Mesangial cell (primary cell): Measurements from ENCODE around the genes ZNF875 and HNRNPL.

GRCh38 chr19:37334110-37335299 lies at the start of gene ZNF875:
TSS of gene ZNF875 (plus strand) at chr19:37334649.
- RAMPAGE, long total RNA: start-site peak on the plus strand at chr19:37334617-37334676, 29 reads

DNA sequence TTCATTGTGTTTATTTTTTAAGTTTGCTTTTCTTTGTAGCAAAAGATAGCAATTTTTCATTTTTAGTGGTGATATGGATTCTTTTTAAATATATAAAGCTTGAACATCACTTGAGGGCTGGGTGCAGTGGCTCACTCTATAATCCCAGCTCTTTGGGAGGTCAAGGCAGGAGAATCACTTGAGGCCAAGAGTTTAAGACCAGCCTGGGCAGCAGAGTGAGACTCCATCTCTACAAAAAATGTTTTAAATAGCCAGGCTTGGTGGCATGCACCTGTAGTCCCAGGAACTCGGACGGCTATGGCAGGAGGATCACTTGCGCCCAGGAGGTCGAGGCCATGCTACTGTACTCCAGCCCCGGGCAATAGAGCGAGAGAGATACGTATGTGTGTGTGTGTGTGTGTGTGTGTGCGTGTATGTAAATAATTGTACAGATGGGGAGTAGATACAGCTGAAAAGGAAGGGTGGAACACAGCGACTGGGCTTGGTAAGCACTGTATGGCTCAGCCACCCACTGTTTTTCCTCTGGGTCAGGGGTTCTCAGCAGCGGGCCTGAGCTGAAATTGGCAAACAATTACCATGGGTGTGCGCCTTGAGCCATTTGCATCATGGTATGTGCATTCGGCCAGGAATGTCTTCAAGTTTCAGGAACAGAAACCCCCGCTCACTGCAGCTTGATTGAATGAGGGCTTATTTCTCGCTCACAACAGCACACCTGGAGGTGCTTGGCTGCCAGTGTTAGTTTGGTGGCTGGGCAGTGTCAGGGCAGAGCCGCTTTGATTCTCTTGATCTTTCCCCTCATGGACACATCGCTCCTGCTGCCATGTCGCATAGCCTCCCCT lies 126.5 kb downstream of the SIPA1L3 start:
- RAMPAGE, long total RNA: no peak

DNA sequence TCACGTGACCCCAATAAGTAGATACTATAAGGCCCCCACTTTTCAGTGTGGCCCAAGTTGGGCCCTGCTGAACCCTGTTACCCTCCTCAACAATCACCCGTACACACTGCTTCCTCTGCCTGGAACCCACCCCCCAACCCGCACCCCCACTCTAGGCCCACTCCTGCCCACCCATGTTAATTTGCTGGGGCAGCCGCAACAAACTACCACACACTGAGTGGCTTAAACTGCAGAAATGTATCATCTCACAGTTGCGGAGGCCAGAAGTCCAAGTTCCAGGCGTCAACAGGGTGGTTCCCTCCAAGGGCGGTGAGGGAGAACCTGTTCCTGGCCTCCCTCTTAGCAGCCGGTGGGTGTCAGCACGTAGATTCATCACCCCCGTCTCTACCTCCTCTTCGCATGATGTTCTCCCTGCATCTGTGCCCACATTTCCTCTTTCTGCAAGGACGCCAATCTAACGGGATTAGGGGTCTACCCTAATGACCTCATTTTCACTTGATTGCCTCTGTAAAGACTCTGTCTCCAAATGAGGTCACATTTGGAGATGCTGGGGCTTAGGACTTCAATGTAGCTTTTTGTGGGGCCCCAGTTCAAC lies 38.6 kb downstream of the DPF1 start:
- RAMPAGE, long total RNA: no peak

- RAMPAGE, long total RNA: no peak
These were observed 3.2 kb downstream of the DPF1 start for GRCh38 chr19:38220804-38221324.

- RAMPAGE, long total RNA: no peak
These were observed 1.2 kb downstream of the SPINT2 start for GRCh38 chr19:38265421-38266042.

GRCh38 chr19:38277360-38278087 lies 13.2 kb downstream of the SPINT2 start:
- RAMPAGE, long total RNA: no peak

- RAMPAGE, long total RNA: no peak
These were observed 1.3 kb downstream of the CATSPERG start for GRCh38 chr19:38336752-38337539.

GRCh38 chr19:38640212-38640985 lies 7.0 kb upstream of the ACTN4 start:
- RAMPAGE, long total RNA: no peak

DNA sequence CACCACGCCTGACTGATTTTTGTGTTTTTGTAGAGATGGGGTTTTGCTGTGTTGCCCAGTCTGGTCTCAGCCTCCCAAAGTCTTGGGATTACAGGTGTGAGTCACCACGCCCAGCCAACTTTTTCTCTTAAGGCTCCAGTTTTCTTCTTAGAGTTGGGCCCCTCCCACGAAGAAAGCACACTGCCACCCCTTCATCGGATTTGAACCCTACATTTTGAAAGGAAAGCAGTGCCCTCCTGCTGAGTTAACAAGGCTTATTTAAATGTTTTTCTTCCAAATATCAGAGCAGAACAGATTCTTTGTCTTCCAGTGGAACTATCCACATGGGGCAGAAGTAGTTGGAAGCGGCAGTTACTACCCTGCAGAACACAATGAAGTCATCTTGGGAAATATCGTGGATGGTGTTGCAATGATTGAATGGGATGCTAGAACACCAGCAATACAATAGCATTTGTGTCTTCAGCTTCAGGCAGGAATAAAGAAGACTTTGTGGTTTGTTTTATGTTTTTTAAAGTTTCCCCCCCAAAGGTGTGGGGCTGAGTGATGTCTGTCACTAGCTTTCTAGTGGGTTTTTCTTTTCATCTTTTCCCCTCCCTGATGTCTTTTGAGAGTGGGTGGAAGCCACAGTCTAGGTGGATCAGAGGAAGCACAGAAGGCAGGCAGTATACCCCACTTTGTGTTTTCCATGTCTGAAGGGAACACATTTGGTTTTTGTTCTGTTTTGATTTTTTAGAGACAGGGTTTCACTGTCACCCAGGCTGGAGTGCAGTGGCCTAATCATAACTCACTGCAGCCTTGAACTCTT lies 9.0 kb downstream of the ACTN4 start:
- RAMPAGE, long total RNA: no peak

- RAMPAGE, long total RNA: no peak
These were observed 28.7 kb downstream of the CAPN12 start for GRCh38 chr19:38715532-38716011.

DNA sequence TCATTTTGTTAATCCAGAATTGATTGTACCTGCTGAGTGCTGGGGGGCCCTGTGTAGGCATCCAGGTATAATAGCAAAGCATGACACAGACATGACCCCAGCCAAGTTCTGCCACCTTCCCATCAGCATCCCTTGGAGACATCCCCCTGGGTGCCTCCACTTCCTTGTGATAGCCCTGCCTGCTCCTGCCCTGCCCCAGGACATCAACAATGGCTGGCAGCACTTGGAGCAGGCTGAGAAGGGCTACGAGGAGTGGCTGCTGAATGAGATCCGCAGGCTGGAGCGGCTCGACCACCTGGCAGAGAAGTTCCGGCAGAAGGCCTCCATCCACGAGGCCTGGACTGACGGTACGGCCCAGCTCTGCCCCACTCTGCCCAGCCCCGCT lies 26.6 kb downstream of the CAPN12 start:
- RAMPAGE, long total RNA: no peak

DNA sequence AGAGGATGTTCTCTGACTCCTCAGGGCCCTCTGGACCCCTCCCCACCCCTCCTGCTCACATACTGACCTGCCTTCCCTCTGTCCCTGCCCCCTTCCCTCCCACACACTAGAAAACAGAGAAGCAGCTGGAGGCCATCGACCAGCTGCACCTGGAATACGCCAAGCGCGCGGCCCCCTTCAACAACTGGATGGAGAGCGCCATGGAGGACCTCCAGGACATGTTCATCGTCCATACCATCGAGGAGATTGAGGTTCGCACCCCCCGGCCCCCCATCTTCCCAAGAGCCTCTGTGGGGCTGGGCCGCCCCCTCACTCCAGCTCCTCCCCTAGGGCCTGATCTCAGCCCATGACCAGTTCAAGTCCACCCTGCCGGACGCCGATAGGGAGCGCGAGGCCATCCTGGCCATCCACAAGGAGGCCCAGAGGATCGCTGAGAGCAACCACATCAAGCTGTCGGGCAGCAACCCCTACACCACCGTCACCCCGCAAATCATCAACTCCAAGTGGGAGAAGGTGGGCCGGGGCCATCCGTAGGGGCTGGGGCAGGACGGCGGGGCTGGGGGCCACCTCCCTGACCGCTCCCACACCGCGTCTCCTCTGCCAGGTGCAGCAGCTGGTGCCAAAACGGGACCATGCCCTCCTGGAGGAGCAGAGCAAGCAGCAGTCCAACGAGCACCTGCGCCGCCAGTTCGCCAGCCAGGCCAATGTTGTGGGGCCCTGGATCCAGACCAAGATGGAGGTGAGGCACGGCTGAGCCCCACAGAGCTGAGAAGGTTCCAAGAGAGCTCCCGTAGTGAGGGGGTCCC lies 20.2 kb downstream of the CAPN12 start:
- RAMPAGE, long total RNA: no peak

DNA sequence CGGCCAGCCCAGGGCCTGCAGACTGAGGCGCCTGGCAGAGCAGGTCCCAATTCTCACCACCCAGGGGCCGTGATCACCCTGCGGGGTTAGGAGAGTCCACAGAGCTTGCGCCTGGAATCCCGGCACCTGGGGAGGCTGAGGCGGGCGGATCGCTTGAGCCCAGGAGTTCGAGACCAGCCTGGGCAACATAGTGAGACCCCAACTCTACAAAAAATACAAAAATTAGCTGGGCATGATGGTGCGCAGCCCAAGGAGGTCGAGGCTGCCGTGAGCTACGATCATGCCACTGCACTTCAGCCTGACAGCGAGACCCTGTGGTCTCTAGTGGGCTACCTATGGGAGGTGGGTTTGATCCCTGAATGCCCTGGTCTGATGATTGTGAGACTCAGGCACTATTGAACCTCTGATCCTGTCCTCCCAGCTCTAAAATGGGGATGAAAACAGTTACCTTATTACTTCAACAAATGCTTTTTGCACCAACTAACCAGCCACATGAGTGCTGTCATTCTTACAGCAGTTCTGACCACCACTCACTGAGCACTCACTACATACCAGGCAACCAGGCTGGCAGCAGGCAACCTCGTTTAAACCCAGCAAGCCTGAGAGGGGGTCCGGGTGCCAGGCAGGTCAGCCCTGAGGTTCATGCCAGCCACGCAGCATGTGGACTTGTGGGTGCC lies 19.5 kb downstream of the CAPN12 start:
- RAMPAGE, long total RNA: no peak

GRCh38 chr19:38759399-38760026 lies 13.8 kb downstream of the LGALS7 start:
- RAMPAGE, long total RNA: no peak

DNA sequence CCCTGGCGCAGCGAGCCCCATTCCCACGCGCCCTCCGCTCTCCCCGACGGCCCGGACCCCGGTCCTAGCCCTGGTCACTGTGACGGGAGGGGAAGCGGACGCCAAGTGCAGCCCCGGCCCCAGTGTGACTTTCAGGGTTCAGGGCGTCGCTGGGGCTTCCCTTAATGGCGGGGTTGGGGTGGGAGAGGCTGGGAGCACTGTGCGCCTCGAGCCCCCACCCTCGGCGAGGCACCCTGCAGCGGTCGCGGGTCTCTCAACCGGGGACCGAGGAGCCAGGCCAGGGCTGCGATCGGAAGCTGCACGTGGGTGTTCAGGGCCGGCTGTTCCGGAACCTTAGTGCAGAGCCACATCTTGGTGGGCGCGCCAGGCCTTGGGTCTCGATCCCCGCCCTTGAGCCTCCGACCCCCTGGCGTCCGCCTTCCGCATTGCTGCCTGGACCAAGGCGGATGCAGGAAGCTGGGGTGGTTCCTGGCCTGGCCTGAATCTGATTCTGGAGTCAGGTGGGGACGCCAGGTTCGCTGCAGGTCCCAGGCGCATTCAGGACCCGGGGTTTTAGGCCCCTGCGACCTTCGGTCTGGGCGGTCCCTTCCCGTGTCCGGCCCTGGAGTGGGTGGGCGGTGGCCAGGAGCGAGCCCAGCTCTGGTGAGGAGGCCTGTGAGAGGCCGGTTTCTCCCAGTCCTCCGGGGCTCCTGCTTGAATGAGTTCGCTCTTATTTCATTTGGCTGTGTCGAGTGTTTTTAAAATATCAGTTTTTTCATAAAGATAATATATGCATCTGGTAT lies 3.6 kb downstream of the LGALS7B start:
- RAMPAGE, long total RNA: no peak

DNA sequence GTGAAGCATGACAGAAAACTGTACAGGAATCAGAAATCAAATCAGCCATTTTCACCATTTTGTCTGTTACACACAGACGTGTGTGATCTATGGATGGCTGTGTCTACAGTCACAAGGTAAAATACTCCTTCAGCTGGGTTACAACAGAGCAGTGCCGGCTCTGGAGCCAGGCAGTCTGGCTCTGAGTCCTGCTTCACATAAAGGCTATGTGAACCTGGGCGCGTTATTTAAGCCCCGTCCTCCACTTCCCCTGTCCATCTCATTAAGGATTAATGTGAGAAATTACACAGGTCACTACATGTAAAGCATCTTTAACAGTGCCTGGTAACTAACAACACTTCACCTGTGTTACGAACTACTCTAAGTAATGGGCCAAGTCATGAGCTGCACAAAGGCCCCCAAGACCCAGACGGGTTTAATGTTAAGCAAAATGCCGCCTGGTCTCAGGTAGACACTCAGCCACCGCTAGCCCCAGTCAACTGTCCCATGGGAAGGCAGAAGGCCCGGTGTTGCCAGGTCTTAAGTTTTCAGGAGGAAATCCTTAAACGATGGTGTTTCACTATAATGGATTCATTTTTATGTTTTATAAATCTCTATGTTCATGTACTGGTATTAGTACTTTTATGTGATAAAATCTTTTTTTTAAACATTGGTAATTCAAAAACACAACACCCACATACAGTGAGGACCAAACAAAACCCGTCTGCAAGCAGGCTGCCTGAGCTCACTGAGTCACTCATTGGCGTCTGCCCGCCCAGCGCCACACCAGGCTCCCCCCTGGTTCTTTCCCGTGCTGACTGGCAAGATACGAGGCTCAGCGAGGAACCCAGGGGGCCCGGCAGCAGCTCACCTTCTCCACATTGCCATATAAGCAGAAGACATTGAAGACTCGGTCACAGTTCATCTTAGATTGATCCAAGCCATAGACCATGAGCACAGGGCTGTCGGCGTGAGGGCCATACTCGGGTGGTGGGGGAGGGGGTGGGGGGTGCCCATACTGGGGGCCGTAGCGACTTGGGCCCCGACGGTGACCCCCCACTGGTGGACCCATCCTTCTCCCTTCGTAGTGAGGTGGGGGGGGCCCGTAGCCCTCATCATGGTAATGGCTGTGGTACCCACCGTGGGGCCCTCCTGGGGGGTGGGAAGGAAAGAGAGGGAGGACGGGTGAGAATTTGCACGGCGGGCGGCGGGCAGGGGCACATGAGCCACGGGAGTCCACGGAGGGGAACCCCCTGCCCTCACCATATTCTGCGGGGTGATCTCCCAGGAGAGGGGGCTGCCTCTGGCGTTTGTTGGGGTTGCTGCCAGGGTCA lies 8.1 kb upstream of the ECH1 start:
- RAMPAGE, long total RNA: no peak

DNA sequence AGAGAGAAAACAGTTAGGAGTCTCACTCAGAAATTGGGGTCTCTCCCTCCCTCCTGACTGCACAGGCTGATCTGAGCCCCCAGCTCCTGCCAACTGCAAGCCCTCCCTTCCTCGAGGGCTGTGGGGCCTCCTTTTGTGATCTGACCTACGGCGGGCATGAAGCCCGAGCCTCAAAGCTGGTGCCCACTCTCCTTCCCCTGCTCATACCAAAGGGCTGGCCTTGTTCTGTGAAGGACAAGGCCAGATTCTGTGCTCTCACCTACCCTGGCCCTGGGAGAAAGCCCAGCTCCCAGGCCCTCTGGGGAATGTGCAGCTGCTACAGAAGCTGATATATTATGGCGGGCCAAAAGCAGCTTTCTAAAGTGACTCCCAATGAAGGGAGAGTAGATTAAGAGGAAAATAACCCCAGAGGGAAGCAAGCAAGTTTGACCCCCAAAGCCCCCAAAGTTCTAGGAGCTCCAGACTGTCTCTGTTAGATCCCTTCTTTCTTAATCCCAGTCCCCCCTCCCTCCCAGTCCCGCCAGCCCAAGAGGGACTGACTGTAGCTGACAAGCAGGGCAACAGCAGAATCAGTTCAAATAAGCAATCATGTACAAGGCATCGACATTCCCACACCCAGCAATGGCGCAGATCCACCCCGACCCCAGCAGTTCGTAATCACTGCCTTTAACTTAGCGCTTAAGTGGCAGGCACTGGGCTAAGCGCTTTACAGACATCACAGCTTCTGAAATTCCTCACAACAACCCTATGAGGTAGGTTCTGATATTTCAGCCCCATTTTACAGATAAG lies 9.0 kb downstream of the HNRNPL start:
- RAMPAGE, long total RNA: no peak

GRCh38 chr19:38841814-38843053 lies 7.6 kb downstream of the HNRNPL start:
- RAMPAGE, long total RNA: no peak

DNA sequence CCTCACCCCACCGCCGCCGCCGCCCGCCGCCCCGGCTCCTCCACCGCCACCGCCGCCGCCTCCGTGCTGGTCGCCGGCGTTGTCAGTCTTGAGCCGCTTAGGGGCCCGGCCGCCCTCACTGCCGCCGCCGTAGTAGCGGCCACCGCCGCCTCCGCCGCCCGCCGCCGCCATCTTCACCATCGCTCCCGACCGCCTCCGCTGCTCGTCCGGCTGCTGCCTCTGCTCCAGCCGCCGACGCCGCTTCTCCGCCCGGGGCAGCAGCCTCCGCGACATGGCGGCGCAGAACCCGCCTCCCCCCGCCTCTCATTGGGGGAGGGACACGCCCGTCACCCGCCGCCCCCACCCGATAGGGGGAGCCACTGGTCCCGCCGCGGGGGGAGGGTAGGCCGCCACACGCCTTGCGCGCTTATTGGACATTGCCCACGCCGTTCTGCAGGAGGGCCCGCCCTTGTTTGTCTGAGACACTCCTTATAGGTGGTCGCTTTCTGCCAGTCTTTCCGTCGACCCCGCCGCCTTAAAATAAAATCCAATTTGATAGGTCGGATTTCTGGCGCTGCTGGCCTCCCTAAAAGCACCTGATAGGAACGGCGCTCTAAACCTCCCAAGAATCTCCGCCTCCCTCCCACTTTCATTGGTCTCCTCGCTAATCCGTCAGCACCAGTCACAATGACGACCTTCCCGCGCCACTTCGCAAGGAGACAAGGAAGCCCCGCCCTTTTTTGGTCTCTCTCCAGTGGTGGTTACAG lies at the start of gene HNRNPL:
HNRNPL (minus strand) TSS at position 293 of the 746 bp plus-strand sequence.
- RAMPAGE, long total RNA: no peak

GRCh38 chr19:38850740-38851074 lies 921 bp upstream of the HNRNPL start:
- RAMPAGE, long total RNA: no peak